ENCODE measurements around the genes ZNF783 and ACTR3C.

- PRO-cap, 2 experiments = peak in 2 of 2 experiments; most common plus-strand start chr7:149262171 (in 2); most common minus-strand start chr7:149261913 (in 1)
Observed at GRCh38 chr7:149261663-149262979, at the start of gene ZNF783. Gene ZNF783 (plus strand): TSS chr7:149262196.

DNA sequence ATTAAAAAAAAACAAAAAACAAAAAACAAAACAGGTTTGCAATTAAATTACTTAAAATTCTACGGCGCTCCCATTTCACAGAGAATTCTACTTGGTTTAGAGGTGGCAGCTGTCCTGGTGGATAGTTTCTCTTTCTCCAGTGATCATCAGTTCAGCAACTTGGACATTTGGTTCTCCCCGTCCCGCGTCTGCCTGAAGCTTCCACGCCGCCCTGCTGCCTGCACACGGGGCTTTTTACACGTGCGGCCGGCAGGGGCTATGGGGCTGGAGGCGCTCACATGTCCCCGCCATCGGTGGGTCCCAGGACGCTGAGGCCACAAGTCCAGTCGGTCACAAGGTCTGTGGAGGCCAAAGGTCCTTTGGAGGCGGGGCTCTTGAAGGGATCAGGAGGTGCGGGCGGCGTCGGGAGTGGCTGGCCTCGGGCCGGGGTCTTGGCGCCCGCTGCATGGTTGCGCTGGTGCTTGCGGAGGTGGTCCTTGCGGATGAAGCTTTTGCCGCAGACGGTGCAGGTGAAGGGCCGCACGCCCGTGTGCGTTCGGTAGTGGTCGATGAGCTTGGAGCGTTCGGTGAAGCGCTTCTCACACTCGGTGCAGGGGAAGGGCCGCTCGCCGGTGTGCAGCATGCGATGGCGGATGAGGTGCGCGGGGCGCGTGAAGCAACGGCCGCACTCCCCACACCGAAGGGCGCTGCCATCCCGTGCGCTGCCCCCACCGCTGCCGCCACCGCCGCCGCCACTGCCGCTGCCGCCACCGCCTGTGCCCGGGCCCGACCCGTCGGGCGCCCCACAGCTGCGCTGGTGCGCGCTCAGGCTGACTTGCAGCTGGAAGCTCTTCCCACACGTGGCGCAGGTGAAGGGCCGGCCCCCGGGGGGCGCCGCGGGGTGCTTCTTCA is 13.5 kb upstream of the ZNF777 start:
- PRO-cap, 2 experiments = no peak in any of the 2 experiments

DNA sequence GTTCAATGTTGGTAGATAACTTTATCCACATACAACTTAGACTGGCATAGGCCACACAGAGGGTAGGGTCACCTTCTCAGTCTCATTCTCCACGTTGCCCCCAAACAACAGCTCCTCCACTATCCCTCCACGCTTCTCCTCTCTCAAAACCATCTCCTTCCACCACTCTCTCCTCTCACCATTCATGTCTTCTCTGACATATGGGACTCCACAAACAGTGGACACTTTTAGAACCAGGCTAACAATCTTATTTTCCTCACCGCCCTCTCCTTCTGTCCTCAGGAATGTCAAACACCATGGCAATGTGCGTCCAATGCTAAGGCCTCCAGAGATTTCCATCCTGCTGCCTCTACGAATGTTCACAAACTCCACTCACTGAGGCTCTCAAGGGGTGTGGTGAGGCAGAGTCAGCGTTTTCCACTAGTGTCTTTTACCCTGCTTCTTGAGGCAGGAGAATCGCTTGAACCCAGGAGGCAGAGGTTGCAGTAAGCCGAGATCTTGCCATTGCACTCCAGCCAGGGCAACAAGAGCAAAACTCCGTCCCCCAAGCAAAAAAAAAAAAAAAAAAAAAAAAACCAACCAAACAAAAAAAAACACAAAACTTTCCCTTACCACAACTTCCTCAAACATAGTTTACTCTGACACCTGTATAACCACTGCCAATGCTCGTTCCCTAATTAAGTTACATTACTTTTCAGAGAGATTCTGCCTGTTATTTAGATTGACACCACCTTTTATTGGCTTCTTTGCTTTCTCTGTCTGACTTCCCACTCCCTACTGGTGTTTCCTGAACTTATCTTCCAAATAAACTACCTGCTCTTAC is 102.0 kb upstream of the ZNF746 start:
- PRO-cap, 2 experiments = no peak in any of the 2 experiments

DNA sequence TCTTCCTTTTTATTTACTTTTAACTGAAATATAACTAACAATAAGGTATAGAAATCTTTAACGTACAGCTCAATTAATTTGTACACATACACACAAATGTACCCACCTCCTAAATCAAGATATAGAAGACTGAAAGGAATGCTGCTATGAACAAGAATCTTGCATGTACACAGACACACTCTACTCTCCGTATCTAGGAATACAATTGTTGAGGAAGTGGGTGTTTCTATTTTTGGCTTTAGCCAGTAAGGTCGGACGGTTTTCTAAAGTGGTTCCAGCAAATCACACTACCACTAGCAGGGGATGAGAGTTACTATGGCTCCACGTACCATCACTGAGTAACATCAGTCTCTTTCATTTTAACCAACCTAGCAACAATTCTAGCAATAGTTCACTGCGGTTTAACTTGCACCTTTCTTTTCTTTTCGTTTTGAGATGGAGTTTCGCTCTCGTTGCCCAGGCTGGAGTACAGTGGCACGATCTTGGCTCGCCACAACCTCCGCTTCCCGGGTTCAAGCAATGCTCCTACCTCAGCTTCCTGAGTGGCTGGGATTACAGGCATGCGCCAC is 103.0 kb upstream of the ZNF746 start:
- PRO-cap, 2 experiments = no peak in any of the 2 experiments

- PRO-cap, 2 experiments = no peak in any of the 2 experiments
Observed at GRCh38 chr7:149605956-149607020, 108.5 kb upstream of the KRBA1 start.

DNA sequence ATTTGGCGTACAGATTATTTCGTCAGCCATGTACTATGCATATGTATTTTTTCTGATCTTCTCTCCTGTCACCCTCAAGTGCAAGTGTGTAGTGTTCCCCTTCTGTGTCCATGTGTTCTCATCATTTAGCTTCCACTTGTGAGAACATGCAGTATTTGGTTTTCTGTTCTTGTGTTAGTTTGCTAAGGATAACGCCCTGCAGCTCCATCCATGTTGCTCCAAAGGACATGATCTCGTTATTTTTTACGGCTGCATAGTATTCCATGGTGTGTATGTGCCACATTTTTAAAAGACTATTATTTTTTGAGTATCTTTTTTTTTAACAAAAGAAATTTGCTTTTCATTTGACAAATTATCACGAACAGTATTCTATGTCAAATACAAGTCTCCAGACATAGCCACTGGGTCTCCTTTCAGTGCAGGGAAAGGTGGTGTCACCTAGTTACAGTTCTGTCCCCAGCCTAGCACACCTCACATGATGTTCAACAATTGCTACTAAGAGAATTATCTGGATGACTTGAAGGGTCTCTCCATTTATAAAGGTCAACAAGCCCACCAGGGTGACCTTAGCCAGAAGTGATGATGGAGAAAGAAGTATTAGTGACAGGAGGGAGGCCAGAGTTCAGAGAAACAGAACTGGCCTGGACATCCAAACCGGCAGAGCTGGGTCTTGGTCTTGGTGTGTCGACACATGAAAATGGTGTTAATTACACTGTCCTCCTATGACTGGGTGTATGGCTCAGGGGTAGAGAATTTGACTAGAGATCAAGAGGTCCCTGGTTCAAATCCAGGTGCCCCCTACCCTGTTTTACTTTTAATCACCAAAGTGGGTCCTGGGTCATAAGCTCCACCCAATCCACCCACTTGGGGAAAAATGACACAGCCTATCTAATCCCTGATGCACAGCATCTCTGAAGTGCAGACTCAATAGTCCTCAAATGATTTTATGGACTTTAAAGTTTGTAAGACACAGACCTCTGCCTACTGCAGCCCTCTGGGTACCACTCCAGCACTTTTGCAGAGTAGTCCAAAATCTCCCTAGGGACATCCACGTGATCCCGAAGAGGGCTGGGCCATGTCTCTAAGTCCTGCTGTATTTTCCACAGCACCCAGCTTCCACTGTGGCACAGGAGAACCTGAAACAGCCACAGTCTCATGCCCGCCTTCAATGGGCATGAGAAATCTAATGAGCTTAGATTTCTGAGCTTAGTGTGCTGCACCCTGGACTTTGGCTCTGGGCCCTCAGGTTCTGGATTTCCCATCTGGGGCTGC is 106.7 kb upstream of the KRBA1 start:
- PRO-cap, 2 experiments = no peak in any of the 2 experiments

GRCh38 chr7:149635519-149635779 is 79.3 kb upstream of the KRBA1 start:
- PRO-cap, 2 experiments = no peak in any of the 2 experiments

DNA sequence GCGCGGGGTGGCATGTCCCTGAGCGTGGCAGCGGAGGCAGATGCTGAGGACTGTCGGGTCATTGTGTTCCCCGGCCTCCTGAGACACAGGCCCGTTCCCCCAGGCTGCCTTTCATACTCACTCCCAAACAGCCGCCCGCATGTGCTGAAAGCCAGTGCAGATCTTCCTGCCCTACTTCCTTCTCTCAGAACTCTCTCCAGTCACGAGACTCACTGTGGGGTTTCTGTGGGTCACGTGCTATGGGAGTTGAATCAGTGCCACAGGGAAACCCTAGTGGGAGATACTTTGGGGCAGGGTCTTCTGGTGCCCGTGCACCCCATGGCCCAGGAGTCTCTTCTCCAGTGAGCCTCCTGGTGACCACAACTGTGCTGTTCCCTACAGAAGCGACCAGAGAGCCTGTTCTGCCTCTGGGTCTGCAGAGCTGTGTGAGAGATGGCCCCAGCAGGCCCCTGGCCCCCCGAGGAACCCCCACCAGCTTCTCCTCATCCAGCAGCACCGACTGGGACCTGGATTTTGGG is 10.8 kb downstream of the KRBA1 start:
- PRO-cap, 2 experiments = no peak in any of the 2 experiments

GRCh38 chr7:149855263-149855826 is 17.2 kb downstream of the ZNF862 start:
- PRO-cap, 2 experiments = no peak in any of the 2 experiments

DNA sequence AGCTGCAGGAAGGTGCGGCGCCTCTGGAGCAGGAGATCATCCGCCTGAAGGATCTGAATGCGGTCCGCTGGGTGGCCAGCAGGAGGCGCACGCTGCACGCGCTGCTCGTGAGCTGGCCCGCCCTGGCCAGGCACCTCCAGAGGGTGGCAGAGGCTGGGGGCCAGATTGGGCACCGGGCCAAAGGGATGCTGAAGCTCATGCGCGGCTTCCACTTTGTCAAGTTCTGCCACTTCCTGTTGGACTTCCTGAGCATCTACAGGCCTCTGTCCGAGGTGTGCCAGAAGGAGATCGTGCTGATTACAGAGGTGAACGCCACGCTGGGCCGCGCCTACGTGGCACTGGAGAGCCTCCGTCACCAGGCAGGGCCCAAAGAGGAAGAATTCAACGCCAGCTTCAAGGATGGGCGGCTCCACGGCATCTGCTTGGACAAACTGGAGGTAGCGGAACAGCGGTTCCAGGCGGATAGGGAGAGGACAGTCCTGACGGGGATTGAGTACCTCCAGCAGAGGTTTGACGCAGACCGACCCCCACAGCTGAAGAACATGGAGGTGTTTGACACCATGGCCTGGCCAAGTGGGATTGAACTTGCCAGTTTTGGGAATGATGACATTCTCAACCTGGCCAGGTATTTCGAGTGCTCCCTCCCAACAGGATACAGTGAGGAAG is 12.2 kb upstream of the ATP6V0E2 start:
- PRO-cap, 2 experiments = no peak in any of the 2 experiments

DNA sequence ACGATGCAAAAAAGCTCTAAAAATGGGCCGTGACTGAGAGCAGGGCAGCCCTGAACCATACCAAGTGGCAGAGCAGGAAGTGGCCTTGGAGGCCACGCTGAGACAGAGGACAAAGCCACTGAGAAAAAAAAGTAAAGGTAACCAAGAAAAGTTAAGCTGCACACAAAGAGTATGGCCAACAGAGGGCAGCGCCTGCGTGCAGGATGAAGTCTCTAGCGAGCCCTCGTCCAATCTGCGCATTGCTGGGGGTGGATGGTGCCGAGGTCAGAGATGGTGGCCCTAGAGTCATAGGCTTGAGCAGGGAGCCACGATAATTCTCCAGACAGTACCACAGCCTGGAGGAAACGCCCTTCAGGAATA is 9.6 kb downstream of the ATP6V0E2 start:
- PRO-cap, 2 experiments = no peak in any of the 2 experiments

DNA sequence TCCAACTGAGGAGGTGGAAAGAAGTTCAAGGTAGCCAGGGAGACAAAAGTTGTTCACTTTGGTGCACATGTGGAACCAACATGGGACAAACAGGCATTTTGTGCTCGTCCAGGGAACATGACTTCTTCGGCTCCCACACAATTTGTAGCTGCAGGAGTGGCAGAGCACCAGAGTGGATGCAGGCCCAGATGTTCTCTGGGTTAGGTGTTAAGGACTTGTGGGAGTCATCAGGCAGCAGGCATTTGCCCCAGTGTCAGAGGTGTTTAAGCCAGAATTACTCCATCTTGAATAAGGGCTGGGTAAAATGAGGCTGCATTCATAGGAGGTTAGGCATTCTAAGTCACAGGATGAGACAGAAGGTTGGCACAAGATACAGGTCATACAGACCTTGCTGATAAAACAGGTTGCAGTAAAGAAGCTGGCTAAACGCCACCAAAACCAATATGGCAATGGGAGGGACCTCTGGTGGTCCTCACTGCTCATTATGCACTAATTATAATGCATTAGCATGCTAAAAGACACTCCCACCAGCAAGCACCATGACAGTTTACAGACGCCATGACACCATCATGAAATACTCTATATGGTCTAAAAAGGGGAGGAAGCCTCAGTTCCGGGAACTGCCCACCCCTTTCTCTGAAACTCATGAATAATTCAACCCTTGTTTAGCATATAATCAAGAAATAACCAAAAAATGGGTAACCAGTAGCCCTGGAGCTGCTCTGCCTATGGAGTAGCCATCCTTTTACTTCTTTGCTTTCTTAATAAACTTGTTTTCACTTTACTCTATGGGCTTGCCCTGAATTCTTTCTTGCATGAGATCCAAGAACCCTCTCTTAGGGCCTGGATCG is 969 bp upstream of the LRRC61 start:
- PRO-cap, 2 experiments = no peak in any of the 2 experiments

DNA sequence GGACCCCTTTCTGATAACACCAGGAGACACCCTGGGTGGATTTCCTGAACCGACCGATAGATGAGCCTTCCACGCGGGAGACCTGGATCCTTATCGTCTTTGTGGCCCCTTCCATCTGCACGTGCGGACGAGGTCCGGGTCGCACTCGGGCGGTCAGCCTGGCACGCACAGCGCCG is 455 bp upstream of the LRRC61 start:
- PRO-cap, 2 experiments = peak in 1 of 2 experiments; most common plus-strand start position 142 of the sequence (in 1)

DNA sequence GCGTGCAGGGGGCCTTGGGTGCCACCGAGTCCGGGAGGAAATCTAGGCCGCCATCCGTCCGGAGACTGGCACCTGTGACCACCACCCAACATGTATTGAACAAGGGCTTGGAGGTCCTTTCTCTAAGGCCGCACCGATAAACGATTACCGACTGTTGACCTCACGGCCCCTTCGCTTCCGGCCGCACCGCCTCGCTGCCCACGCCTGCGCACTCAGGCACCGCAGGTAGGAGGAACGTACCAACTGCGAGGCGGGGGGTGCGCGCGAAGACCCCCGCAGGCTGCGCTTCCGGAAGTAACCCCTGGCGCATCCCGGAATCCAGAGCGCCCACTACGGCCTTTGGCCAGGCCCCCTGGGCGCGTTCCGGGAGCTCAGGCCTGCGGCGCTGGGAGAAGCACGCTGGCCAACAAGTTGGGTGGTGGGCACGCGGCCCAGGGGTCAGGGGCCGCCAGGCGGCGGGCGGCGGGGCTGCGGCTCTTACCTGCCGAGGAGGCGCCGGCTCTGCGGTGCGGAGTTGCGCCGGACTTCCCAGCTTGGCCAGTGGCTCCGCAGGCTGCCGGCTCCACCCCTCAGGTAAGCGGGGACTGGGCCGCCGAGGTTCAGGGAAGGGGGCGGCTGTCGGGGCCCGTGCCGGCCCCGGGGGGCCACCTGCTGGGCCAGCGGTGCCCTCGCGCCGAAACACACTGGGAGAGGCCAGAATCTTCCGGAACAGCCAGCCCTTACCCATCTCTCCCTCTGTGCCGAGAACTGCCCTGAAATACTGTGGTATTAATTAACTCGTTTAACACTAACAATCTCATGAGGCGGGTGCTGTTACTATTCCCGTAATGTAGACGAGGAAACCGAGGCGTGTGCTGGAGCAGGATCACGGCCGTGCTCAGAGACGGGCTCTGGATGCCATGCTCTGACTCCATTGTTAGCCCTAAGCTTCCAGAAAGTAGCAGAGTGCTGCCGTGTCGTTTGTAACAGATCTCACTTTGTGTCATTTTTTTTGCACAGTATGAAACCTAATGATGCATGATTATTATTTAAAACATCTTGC is at the start of gene ACTR3C:
TSS of gene ACTR3C (minus strand) at position 558 of the 1,042 bp plus-strand sequence.
- PRO-cap, 2 experiments = peak in 2 of 2 experiments; most common plus-strand start position 220 of the sequence (in 1); most common minus-strand start position 196 of the sequence (in 2)

- PRO-cap, 2 experiments = no peak in any of the 2 experiments
Observed at GRCh38 chr7:150340076-150341367, 907 bp downstream of the RARRES2 start.

DNA sequence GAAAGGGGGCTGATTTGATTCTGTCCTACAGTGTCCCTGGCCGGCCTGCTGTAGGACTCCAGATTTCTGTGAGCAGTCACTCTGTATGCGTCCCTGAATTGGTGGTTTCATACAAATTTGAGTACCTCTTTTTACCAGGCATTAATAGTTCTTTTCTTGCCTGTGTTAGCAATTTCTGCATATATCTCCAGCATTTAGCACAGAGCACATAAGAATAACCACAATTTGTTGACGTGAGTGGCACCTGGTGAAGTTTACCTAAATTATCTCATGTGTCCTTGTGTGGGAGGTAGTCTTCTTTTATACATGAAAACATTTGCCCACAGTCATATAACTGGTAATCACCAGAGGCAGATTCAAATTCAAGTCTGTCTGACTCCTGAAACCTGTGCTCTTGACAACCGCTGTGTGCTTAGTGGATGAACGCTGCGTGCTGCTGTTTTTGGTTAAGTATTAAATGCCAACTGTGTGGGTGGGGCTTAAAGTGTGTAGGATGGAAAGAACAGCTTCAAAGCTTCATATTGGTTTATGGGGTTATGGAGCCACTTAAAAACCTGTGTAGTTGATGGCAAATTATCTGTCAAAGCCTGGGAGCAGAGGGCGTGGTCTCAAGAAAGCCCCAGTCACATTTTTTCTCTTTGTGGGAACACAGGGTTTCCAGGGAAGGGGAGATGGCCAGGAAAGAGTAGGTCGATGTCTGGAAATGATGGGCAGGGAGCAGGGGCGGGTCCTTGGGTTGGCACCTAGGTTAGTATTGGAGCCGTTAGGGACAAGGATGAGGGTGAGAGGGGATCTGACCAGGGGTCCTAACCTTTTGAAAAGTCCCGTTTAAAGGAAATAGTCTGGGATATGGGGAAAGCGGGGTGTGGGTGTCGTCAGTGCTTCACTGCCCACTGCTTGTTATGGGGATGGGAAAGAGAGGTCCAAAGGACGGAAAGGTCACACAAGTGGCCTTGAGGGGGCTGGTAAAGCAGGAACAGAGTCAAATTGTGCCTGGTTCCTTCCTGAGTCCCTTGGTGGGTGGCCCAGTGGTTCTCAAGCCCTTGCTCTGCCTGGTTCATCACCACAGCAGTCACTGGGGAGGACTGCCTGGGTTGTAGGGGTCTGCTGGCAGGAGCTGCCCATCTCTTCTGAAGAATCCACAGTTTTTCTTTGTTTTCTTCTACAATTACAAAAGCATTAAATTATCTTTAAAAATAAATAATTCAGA is 2.9 kb upstream of the ZNF775 start:
- PRO-cap, 2 experiments = no peak in any of the 2 experiments

DNA sequence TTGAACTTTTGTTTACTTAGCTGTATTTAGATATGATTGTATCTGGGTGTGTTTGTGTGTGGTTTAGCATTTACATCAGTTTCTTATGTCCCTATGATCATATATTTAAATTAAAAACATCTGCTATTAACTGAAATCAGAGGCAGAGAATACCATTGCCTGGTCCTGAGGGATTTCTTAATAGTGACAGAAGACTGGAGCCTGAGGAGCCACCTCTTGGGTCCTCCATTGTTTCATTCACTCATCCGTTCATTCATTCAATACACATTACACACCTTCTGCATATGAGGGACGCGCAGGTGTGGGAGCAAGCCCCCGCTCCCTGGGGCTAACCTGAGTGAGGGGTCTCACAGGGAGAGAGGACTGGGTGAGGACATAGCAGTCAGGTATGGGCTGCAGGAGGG is 4.0 kb downstream of the ZNF775 start:
- PRO-cap, 2 experiments = no peak in any of the 2 experiments

DNA sequence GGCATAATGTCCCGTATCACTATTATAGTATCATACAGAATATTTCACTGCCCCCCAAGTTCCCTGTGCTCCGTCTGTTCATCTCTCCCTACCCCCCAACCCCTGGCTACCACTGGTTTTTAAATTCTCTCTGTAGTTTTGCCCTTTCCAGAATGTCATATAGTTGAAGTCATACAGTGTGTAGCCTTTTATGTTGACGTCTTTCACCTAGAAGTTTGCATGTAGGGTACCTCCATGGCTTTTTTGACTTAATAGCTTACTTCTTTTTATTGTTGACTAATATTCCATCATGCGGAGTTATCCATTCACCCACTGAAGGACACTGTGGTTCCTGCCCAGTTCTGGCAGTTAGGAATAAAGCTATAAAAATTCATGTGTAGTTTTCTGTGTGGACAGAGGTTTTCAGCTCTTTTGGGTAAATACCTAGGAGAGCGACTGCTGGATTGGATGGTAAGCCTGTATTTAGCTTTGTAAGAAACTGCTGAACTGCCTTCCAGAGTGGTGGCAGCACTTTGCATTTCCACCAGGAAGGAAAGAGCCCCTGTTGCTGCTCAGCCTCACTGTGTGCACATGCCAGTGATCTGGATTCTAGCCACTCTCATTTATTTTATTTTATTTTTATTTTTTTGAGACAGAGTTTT is 12.3 kb upstream of the ENSG00000284691 start:
- PRO-cap, 2 experiments = no peak in any of the 2 experiments

GRCh38 chr7:150518239-150518538 is 3.5 kb downstream of the GIMAP7 start:
- PRO-cap, 2 experiments = no peak in any of the 2 experiments

GRCh38 chr7:150585241-150585463 is 18.0 kb downstream of the GIMAP4 start:
- PRO-cap, 2 experiments = no peak in any of the 2 experiments